CMK (cell line): ENCODE measurements around the genes KCNK3, SNX17, FNDC4 and CCDC121.

DNA sequence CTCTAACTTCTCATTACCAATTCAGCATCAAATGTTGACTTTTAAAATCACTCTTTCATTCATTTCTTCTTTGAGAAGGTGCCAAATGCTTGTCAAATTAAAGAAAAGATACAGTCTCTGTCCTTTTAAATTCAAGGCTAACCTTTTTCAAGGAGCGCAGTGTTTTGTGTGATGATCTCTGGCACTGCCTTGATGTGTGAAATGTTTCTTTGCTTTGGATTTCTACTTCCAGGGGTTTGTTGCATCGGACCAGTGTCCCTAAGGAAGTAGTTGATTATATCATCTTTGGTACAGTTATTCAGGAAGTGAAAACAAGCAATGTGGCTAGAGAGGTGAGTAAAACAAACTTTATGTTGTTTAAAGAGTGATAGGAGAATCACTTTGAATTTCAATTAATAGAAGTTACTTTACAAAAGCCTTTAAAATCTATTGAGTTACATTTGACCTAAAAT lies 28.7 kb downstream of the HADHB start:
- RRBS = no CpG with 5 or more reads among the region's 2 CpGs

DNA sequence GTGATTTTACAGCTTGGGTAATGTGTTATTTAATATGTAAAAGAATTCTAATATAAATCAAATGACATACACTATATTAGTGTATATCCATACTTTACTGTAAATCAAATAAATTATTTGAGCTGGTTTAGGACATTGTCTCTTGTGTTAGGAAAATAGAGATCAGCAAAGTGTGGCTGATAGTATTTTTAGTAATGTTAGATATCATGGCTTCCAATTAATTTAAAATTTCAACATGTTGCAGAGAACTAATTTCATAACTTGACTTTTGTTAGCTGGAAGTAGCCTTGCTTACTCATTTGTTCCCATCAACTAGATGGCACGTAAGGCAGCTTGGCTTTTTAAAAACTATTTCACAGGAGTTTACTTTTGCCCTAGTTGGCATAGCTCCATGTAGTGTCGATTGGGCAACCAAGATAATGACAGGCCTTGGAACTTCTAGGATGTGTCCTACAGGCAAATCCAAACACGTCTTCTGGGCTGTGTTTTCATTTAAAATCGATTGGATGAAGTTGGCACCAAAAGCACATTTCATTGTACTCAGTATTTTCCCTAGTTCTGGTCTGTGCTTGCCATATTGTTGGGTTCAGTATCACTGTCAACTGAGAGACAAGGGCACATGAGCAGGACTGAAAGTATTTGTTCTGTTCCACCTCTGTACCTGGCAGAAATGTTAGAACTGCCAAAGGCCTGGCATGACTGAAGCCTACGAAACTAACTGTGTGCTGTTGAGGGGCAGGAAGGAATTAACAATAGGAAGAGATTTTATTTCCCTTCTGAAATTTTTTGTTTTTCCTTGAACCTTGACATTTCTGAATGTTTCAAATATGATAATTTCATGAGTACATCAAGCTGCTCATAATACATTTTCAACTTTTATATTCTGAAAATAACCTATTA lies 29.4 kb downstream of the HADHB start:
- RRBS = no CpG with 5 or more reads among the region's 5 CpGs

DNA sequence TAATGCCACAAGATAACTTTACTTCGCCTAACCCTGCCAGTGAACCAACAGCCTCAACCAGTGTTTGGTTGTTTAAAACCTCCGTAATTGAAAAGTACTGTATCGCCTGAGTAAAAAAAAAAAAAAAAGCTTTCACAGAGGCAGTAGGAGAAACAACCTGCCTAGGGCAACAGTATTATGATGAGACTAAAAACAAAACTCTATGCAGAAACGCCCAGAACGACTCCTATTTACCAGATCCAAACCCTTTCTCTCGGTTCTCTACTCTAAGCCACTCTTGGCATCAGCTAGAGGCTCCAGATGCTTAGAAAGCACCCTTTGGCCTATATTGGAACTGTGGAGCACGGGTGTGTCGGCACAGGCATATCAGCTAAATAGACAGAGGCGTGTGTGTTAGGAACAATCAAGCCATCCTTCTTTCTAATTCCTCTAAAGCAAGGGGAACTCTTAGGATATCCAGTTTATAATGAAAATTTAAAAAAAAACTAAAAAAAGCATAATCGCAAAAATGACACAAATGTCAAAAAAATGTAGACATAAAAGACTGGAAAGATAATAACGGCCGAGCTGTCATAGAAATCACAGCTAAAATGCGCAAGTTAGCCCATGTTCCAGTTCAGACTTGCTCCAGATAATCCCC lies 40.8 kb upstream of the SELENOI start:
- RRBS = no CpG with 5 or more reads among the region's 13 CpGs

DNA sequence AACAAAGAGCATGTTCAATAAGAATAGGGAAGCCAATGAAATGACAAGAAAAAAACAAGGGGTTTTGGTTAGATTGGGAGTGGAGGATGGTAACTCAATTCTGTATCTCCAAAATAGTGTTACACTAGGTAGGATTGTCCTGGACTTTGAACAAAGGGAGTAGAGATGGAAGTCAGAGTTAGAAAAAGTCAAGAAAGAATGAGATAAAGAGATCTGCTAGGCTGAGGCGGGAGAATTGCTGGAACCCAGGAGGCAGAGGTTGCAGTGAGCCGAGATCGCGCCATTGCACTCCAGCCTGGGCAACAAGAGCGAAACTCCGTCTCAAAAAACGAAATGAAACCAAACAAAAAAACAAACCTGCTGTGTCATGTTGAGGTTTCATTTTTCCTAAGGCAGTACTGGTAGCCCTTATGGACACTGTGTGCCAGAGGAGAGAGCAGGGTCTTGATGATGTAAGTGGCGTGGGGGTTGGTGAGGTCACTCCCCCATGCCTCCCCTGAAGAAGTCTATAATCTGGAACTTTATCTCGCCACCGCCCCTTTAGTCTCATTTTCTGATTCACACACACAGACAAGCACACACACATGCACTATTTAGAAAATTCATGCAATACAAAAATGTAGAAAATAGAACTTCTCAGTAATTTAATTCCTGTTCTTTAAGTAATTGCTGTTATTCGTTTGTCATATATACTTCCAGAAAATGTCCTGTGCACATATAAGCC lies 10.5 kb downstream of the DRC1 start:
- RRBS = no CpG with 5 or more reads among the region's 11 CpGs

- RRBS = 87% methylated on average over 30 of the region's 93 CpGs
Observed at GRCh38 chr2:26692599-26693237, at the start of gene KCNK3. KCNK3 (plus strand) TSS chr2:26692722.

GRCh38 chr2:26771949-26773125 lies 8.3 kb downstream of the SLC35F6 start:
- RRBS = no CpG with 5 or more reads among the region's 14 CpGs

DNA sequence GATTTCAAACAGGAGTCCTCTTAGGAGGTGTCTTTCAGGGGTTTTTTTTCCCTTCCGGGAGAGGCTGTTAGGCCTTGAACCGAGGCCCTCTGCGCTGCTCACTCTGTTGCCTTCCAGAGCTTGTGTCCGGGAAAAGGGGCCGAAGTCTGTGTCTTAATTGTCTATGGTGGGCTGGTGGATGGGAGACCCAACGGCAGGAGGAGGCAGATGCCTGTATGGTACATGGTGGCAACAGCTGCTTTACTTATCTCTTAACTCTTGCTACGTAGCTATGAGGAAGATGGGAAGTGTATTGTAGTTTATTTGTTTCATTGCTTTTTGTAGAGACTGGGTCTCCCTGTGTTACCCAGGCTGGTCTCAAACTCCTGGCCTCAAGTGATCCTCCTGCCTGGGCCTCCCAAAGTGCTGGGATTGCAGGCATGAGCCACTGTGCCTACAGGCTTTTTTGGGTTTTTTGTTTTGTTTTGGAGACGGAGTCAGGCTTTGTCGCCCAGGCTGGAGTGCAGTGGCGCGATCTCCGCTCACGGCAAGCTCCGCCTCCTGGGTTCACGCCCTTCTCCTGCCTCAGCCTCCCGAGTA lies 1.0 kb downstream of the CENPA start:
- RRBS = 3% methylated on average over 3 of the region's 16 CpGs

DNA sequence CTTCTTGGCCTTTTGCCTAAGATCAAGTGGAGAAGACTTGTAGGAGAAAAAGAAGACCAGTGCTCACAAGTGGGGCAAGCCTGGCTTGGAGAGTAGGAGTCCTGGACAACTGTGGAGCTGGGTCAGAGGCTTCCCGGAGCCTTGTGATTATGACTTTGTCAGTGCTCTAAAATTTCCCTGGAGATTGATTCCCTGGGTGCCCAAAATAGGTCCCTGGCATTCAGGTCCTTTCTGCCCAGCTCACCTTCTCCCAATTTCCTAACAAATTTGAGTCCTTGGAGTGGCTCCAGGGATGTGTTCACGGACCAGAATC lies 770 bp upstream of the TRIM54 start:
- RRBS = no CpG with 5 or more reads among the region's 2 CpGs

- RRBS = no CpG with 5 or more reads among the region's 39 CpGs
Observed at GRCh38 chr2:27355769-27356626, 566 bp downstream of the GTF3C2 start.

- RRBS = 0% methylated on average over 7 of the region's 27 CpGs
Observed at GRCh38 chr2:27370516-27370799, at the start of gene SNX17. SNX17 (plus strand) TSS chr2:27370616.

DNA sequence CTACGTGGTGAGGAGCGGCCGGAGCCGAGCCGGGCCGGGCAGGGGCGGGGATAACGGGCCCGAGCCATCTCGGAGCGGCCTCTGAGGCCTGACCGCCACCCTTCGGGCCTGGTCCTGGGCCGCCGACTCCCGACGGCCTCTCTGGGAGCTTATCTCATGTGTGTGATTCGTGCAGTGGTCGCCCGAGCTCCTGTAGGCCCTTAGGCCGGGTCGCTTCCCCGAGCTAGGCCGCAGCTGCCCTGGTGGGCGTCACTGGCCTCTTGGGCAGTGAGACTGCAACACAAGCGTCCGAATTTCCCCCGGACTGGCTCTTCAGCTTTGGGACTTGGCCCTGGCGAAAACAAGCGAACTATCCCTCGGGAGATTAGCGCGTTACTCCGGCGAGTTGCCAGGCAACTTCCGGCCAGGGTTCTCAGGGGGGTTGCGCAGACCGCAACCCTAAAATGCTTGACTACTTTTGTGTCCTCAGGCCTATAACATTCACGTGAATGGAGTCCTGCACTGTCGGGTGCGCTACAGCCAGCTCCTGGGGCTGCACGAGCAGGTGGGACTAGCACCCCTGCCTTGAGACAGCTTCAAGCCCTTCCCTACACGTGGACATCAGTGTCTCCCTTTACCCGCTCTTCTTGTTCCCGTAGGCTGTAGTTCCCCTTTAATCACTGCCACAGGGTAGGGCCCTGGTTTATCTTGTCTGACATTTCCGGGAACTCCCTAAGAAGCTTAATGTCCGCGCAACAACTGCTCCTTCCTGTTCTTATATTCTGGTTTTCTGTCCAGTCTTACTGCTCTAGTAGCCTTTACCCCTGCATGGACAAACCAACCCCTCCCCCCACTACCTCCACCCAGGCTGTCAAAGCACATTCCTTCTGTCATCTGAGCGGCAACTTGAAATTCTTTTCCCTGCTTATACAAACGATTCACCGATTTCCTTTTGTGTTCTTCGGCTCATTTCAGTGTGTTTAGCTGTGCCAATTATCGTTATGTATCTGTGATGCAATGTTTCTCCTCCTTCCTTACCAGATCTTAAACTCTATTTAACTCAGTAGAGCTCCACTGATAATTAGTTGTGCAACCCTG lies 722 bp downstream of the SNX17 start:
- RRBS = 1% methylated on average over 15 of the region's 53 CpGs

DNA sequence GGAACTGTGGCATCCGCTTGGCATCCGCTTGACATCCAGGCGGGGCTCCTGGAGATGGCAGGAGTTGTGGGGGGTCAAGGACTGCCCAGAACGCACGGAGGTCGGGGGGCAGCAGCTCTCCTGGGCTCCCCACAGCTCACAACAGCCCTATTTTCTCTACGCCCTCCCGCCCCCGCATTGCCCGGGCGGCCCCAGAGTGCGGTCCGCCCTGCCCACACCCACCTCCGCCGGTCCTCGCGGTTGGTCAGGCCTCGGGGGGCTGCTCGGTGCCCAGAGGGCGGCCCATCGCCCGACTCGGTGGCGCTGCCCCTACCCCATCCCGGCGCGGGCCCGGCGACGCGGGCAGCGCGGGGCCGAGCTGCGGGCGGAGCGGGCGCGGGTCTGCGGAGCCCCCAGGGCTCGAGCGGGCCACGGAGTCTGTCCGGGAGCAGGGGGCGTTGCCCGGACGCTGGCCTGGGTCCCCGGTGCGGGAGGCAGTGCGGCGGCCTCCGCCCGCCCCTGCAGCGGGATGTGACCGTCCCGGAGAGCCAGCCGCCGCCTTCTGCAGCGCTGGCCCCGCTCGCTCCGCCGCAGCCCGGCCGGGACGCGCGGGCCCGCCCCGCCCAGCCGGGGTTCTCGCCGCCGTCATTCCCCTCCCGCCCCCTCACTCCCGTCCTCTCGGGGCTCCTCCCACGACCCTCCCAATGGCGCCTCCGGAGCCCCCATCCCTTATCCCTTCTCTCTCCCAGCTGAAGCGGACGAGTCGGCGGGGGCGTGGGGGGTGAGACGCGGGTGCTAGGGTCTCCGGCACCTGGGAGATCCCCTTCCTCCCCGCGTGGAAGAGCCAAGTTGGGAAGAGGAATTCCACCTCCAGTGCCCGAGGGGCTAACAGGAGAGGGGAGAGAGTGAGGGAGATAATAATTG lies at the start of gene FNDC4:
Gene FNDC4 (minus strand): TSS at position 545 of the 903 bp plus-strand sequence.
- RRBS = 6% methylated on average over 56 of the region's 91 CpGs

DNA sequence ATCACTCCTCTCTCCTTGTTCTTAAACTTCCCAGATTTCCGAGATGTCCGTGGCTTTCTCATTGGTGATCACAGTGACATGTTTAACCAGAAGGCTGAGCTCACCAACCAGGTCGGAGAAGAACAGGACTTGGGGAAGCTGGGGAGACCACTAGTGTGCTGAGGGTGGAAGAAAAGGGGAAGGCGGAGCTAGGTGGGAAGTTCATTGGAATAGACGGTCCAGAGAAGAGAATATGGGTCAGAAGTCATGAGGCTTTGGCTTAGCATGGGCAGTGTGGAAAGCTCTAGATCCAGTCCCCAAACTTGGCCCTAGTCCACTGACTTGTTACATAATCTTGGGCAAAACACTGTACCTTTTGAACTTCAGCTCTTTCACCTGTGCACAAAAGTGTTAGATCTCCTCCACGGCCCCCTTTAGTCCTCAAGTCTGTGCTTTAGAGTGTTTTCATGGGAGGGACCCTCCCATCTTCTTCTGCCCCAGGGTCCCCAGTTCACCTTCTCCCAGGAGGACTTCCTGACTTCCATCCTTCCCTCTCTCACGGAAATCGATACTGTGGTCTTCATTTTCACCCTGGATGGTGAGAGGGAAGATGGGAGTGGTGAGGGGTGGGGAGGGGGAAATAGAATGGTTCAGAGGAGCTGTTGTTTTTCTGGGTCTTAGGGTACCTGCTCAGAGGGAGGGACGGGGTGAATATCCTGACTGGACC lies 10.7 kb downstream of the GCKR start:
- RRBS = no CpG with 5 or more reads among the region's 9 CpGs

GRCh38 chr2:27627802-27628327 lies 947 bp downstream of the CCDC121 start:
- RRBS = no CpG with 5 or more reads among the region's 5 CpGs

DNA sequence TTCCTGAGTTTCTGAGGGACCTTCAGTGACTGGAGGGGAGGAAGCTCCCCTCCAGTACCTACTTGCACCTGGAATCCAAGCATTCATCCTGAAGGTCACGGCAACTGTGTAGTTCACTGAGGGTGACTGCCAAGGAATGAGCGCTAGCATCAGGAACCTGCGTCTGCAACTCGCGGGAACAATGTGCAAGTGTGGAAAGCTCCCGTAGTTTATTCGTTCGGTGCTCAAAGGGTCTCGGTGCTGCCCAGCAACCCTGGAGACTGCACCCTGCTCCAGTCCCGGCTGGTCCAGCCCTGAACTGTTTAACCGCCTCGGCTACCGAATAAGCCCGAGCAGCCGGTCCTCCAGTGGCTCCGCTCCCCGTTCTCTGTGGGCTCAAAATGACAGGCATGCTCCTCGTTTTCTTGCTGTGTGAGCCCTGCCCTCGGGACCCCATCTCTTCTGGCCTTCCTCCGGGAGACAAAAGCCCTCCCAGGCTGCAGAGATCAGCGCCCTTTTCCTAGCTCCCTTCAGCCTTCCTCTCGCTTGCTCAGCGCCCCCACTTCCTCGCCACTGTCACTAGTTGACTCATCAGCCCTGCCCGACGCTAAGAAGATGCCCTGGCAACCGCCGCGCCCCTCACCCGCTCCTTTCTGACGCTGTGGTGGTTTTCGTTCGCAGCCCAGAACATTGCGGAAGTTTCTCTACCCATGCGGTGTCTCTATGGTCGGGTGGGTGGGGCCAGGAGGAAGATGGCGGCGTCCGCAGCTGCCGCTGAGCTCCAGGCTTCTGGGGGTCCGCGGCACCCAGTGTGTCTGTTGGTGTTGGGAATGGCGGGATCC lies at the start of gene CCDC121:
Gene CCDC121 (minus strand): TSS at position 685 of the 821 bp plus-strand sequence.
- RRBS = 6% methylated on average over 5 of the region's 43 CpGs

DNA sequence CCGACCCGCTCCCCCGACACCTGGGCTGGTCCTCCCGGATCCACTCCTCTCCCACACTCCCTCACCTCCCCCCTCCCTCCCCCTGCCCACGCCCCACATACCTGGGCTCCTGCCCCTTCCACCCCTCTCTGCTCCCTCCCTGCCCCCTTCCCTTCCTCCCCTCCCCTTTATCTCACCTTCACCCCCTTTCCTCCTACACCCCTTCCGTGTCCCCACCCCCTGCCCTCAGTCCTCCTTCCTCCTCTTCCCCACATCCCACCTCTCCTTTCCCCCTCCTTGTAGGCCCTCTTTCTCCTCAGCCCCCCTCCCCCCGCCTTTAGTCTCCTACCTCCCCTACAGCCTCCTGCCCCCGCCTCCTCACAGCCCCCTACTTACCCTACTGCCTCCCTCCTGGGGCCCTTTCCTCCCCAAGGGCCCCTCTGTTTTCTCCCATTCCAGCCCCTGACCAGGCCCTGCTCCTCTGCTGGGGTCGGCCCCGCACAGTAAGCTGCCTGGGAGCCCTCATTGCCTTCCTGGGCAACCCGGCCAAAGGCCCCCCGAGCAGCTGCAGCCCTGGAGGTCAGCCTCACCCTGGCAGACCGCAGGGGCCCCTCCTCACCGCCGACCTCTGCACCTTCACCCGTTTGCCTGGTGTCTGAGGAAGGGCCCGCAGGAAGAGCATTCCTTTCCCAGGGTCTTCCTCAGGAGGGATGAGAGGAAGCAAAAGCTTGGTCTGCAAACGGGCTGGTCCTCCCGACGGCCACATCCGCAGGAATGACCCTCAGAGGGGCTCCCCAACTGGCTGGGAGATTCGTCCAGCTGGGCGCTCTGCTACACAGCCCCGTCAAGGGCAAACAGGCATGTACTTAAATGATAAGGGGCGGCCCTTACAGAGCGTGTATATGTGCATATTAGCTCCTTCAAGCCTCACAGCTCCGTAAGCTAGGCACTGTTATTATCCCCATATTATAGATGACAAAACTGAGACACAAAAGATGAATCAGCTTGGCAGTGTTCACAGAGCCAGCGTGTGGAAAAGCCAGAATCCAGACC lies 52.5 kb downstream of the SLC4A1AP start:
- RRBS = no CpG with 5 or more reads among the region's 28 CpGs

GRCh38 chr2:27724237-27724580 lies 47.3 kb upstream of the MRPL33 start:
- RRBS = no CpG with 5 or more reads among the region's 3 CpGs

GRCh38 chr2:27891438-27892218 lies 1.1 kb downstream of the BABAM2 start:
- RRBS = no CpG with 5 or more reads among the region's 11 CpGs

GRCh38 chr2:28280461-28280861 lies 112.2 kb upstream of the FOSL2 start:
- RRBS = no CpG with 5 or more reads among the region's 3 CpGs

DNA sequence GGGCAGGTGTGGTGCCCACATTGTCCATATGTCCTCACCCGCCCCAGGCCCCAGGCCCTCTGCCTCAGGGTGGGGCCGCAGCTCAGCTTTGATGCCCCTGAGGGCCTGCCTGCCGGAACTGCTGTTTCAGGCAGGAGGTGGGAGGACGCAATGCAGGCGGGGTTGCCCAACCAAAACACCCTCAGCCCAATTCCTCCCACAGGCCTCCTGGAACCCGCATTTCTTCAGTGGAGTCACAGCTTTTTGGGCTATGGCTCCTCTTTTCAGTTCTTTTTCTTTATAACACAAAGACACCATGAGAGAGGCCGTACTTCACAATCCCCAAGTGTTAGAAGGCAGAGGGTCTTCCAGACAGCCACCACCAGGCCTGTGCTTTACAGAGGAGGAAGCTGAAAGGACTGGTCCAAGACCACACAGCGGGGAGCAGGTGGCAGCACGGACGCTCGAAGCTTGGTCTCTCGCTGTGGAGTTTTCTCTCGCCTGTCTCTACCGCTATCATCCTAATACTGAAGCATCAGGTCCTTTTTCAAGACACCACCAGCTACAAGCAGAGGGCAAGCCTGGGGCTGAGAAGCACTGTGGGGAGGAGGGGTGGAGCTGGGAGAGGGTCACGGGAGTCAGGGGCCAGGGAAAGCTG lies 32.1 kb upstream of the FOSL2 start:
- RRBS = no CpG with 5 or more reads among the region's 15 CpGs